ENCODE measurements around a stretch of chr9.

DNA sequence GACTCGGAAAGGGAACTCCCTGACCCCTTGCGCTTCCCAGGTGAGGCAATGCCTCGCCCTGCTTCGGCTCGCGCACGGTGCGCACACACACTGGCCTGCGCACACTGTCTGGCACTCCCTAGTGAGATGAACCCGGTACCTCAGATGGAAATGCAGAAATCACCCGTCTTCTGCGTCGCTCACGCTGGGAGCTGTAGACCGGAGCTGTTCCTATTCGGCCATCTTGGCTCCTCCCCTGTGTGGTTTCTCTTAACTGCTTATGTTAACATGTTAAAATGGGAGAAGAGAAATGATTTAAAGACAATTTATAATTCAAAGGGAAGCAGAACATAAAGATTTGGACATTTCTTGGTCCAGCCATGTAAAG lies 35.0 kb downstream of the PTPDC1 start:
- PRO-cap, 3 experiments: no peak in any of the 3 experiments
- RAMPAGE, long total RNA, 2 experiments: no peak in any of the 2 experiments
- RRBS: no CpG with 5 or more reads among the region's 16 CpGs

GRCh38 chr9:94166699-94167531 lies 82.7 kb downstream of the PTPDC1 start:
- PRO-cap, 3 experiments: peak in 3 of 3 experiments; most common plus-strand start chr9:94166856 (in 1)
- RAMPAGE, long total RNA, 2 experiments: no peak in any of the 2 experiments
- RRBS: 2% methylated on average over 14 of the region's 51 CpGs

DNA sequence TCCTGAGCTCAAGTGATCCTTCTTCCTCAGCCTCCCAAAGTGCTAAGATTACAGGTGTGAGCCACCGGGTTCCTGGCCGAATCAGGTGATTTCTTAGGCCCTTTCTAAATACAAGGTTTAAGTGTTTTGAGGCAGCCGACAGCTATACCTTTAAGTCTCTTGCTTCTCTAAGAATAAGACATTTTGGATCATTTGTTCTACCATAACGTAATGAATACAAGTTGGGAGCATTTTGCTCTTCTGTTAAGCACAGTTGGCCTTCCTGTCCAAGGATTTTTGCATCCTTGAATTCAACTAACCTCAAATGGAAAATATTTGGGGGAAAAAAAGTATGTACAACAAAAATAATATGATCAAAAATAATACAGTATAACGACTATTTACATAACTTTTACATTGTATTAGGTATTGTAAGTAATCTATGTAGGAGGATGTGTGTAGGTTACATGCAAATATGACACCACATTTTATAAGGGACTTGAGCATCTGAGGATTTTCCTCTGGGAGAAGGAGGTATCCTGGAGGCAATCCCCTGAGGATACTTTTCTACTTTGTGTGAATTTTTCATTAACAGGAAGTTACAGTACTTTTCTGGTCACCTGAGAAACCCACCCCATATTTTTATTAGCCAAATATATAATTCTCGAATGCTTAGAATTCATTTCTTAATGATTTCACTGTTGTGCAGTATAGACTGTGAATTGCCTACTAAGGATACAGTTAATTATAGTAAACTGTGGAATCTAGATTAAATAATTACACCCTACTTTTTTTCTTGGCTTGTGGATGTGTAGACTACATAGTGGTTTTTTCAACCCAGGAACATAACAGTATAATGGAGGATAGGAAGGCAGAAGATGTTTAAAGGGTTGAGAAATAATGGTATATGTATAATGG lies 85.2 kb downstream of the PTPDC1 start:
- PRO-cap, 3 experiments: no peak in any of the 3 experiments
- RAMPAGE, long total RNA, 2 experiments: no peak in any of the 2 experiments
- RRBS: no CpG with 5 or more reads among the region's 6 CpGs

DNA sequence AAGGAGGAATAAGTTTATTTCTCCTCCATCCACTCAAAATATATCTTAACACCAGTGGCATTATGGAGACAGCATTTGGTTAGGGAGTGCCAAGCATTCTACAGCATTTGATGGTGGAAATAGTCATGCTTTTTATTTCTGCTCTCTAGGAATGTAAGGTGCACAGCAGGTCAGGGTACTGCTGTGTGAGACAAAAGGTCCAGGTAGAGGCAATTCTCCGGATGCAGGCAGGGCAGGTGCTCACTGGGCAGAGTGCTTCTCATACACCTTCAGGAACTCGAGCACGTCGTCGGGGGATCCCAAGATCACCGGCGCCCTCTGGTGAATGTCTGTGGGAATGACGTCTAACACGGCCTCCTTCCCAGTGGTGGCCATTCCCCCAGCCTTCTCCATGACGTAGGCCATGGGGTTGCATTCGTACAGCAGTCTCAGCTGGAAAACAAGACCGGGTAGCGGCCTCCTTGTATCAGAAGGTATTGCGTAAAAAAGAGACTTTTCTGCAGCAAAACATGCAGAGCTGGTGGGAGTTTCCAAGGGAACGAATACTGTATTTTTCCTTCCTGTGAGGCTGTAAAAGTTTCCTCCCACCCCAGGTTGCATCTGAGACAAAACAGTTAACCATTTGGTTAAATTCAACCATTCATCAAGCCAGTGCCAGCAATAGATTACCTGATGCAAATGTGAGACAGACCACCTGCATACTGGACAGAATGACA lies 9.7 kb upstream of the FBP2 start:
- PRO-cap, 3 experiments: no peak in any of the 3 experiments
- RAMPAGE, long total RNA, 2 experiments: no peak in any of the 2 experiments
- RRBS: 37% methylated on average over 6 of the region's 15 CpGs

GRCh38 chr9:94759979-94760545 lies 33.6 kb downstream of the AOPEP start:
- PRO-cap, 3 experiments: no peak in any of the 3 experiments
- RAMPAGE, long total RNA, 2 experiments: no peak in any of the 2 experiments
- RRBS: no CpG with 5 or more reads among the region's 7 CpGs

DNA sequence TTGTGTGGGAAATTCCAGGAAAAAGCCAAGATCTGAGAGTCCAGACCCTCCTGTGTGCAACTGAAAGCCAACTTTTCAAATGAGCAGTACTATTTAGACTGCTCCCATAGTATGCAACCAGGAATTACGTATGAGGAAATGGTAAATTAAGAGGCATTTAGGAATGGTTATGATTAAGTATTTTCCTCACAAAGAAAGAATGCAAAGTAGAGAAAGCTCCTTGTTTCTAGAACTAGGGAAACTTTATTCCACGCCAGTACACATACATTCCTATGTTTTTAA lies 55.9 kb downstream of the AOPEP start:
- PRO-cap, 3 experiments: no peak in any of the 3 experiments
- RAMPAGE, long total RNA, 2 experiments: no peak in any of the 2 experiments
- RRBS: no CpG with 5 or more reads among the region's 2 CpGs

GRCh38 chr9:94801183-94801722 lies 74.8 kb downstream of the AOPEP start:
- PRO-cap, 3 experiments: peak in 2 of 3 experiments; most common plus-strand start chr9:94801379 (in 1)
- RAMPAGE, long total RNA, 2 experiments: no peak in any of the 2 experiments
- RRBS: no CpG with 5 or more reads among the region's 2 CpGs

DNA sequence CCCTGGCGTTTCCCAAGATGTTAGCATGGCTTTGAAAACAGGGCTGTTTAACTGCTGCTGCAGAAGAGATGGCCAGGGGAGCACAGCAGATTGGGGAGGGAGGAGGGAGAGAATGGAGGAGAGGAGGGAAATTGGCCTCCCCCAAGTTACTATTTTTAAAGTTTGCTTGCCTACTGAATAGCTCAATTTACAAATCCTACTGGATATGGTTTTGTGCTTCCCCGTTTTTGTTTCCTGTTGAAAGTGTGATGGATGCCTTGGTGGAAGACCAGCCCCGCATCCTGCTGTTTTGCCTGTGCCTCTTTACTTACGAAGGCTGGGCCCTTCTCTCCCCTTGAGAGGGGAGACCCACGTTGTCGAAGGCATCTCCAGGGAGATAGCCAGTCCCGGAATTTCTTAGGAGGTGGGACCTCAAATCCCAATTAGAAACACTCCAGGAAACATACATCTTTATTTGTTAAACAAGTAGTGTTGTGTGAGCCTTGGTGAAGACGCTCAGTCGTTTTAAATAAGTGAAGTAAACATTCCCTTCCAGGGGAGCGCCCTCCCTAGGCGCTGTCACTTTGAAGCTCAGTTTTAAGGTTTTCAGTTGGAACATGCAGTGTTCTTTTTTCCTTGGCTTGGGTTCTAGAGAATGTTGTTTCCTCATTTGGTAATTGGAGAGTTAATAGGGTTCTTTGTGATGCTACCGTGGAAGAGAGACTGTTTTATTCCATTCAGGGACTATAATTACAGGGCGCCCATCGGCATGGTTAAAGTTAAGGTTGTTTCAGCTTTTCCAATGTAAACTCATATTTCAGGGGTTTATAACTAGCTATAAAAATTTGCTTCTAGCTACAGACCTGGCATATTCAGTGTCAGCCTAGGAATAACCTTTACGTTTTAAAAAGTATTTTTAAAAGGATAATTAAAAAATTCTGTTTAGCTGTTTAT lies 98.8 kb downstream of the AOPEP start:
- PRO-cap, 3 experiments: no peak in any of the 3 experiments
- RAMPAGE, long total RNA, 2 experiments: no peak in any of the 2 experiments
- RRBS: no CpG with 5 or more reads among the region's 15 CpGs

GRCh38 chr9:94899658-94900388 lies 173.3 kb downstream of the AOPEP start:
- PRO-cap, 3 experiments: no peak in any of the 3 experiments
- RAMPAGE, long total RNA, 2 experiments: no peak in any of the 2 experiments
- RRBS: no CpG with 5 or more reads among the region's 5 CpGs

GRCh38 chr9:94909431-94910253 lies 183.1 kb downstream of the AOPEP start:
- PRO-cap, 3 experiments: no peak in any of the 3 experiments
- RAMPAGE, long total RNA, 2 experiments: no peak in any of the 2 experiments
- RRBS: no CpG with 5 or more reads among the region's 18 CpGs

DNA sequence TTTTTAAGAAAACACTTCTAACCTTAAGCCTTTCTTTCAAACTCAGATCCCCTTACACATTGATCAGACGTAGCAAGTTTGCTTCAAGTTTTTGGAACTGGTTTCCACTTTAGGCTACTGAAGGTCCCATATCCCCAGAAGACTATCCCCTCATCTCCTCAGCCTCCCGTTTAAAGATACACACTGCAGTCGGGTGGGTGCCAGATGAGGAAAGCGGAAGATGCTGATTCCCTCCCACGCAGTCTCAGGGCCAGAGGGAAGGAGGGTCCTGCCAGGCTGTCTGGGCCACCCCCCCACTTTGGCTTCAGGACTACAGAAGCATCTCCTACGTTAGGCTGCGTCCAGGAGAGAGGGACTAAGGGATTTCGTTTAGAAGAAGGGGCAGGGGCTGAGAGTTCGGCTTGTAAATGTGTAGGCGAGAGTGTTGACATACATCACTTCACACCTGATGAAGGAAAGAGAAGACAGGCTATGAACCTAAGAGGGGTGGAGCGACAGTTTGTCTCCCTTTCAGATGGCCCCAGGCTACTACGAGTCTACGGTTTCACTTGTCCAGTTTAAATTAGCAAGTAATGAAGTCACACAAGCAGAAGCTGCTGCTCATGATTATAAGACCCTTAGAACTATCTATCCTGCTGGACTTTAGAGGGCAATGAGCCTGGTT lies 192.8 kb downstream of the AOPEP start:
- PRO-cap, 3 experiments: no peak in any of the 3 experiments
- RAMPAGE, long total RNA, 2 experiments: no peak in any of the 2 experiments
- RRBS: no CpG with 5 or more reads among the region's 13 CpGs

GRCh38 chr9:94973504-94974126 lies 247.1 kb downstream of the AOPEP start:
- PRO-cap, 3 experiments: no peak in any of the 3 experiments
- RAMPAGE, long total RNA, 2 experiments: no peak in any of the 2 experiments
- RRBS: no CpG with 5 or more reads among the region's 11 CpGs

DNA sequence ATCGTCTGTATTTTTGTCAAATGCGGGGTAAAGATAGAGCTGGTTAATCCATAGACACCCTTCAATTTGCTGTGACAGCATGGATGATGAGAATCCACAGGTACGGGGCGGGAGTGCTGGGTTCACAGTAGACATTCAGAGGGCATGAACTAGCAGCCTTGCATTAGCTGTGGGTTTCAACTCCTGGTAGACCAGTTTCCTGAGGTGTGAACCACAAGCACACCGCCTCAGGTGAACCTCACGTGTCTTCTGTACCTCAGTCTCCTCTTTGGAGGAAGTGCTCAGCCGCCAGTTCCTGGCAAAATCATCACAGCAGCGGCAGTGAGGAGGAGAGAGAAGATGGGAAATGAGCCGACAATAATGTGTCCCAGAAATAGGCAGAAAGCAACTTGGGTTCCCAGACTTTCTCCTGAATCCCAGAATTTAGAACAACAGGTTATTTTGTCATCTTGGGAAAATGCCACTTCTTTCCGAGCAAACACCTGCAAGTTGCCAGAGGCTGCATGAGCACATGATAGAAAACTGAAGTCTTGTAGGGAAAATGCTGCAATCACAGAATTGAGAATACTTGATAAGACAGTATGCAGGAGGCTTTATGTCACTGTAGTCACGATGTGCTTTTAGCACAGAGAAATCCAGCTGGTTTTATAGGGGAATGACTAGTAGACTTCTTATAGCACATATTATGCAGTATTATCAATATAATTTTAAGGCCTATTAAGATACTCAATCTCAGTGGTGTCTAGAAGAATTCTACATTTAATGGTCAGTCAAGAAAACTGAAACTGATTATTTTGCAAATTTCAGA lies 258.5 kb downstream of the AOPEP start:
- PRO-cap, 3 experiments: no peak in any of the 3 experiments
- RAMPAGE, long total RNA, 2 experiments: no peak in any of the 2 experiments
- RRBS: no CpG with 5 or more reads among the region's 11 CpGs

DNA sequence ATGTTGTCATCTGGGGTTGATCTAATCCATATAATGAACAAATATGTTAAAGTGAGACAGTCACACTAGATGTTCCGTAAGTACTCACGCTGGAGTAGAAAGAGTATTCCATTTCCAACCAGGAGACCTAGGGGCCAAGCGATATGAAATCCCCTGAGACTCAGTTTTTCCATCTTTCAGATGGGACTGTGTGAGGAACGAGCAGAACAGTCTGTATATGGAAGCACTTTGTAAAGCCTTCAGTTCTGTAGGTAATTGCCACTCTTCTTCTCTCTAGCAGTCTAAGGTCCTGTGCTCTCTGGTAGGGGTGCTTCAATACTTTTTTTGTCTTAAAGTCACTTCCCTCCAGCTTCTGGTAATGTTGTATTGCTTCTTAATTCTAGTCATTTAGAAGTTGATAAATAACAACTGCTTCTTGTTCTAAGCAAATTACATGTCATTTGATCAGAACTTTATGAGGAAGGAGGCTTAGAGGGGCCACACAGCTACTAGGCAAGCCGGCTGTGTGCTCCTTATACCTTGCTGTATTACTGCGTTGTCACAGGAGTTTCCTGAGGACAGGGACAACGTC lies 271.7 kb downstream of the AOPEP start:
- PRO-cap, 3 experiments: no peak in any of the 3 experiments
- RAMPAGE, long total RNA, 2 experiments: no peak in any of the 2 experiments
- RRBS: no CpG with 5 or more reads among the region's 7 CpGs

GRCh38 chr9:95000770-95001621 lies 274.5 kb downstream of the AOPEP start:
- PRO-cap, 3 experiments: peak in 3 of 3 experiments; most common plus-strand start chr9:95001104 (in 3); most common minus-strand start chr9:95001085 (in 2)
- RAMPAGE, long total RNA, 2 experiments: no peak in any of the 2 experiments
- RRBS: no CpG with 5 or more reads among the region's 12 CpGs

DNA sequence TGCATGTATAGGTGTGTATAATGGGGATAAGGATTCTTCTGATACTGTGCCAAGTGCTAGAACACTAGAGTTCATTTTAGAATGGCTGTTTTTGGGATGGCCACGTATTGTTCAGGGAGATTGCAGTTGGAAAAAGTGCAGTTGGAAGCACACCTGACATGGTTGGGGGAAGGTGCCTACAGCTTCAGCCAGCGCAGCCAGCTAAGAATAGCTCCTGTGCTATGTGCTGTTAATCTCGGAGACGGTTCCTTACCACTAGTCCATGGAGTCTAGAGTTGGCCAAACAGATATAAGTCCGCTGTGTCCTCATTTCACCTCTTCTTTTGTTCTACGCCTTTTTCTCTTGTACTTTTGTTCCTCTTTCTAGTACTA lies 284.6 kb downstream of the FANCC start:
- PRO-cap, 3 experiments: no peak in any of the 3 experiments
- RAMPAGE, long total RNA, 2 experiments: no peak in any of the 2 experiments
- RRBS: no CpG with 5 or more reads among the region's 6 CpGs

DNA sequence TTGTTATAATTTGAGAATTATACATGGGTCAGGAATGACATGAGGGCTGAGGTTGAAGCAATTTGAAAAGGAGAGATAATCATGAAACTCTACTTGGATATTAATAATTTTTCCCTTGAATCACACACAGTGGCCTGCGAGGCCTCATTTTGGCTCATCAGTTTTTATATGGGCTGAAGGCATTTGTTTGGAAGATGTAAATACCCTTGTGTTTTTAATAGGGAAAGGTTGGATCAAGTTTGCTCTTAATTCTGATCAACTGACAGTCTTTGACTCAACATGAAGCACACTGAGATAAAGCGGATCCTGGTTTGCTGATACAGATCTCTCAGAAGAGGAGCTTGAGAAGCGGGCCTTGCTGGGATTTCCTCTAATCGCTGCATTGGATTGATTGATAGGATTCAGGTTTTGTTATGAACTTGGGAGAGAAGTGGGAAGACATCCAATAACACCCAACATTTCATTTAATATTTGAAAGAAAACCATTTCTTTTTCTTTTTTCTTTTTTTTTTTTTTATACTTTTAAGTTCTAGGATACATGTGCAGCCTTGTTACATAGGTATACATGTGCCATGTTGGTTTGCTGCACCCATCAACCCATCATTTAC lies 282.9 kb downstream of the FANCC start:
- PRO-cap, 3 experiments: no peak in any of the 3 experiments
- RAMPAGE, long total RNA, 2 experiments: no peak in any of the 2 experiments
- RRBS: no CpG with 5 or more reads among the region's 4 CpGs

DNA sequence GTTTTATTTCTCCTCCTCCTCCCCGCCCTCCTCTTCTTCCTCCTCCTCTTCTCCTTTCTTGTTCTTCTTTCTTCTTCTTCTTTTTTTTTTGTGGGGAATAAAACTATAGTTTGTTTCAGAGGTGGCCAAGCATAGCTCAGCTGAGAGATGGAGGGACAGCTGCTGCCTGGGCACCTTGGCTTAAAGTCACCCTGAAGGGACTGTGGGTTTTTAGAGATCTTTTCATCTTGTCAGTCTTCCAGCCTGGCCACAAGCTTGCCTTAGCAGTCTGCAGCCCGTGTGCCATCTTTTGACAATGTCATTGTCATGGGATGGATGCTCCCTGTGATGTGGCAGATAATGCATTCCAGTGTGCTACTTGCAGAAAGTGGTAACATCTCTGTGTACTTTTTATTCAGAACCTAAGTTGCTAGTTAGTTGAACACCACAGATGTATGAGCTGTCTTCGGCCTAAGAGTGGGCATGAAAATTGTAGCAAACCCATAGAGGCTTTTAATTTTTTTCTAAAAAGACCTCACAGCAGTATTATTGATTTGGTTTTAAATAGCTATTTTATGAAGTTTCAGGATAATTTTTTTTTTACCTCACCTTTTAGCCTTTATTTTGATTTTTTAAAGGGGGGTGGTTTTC lies 280.8 kb downstream of the FANCC start:
- PRO-cap, 3 experiments: no peak in any of the 3 experiments
- RAMPAGE, long total RNA, 2 experiments: no peak in any of the 2 experiments
- RRBS: no CpG with 5 or more reads among the region's 3 CpGs

DNA sequence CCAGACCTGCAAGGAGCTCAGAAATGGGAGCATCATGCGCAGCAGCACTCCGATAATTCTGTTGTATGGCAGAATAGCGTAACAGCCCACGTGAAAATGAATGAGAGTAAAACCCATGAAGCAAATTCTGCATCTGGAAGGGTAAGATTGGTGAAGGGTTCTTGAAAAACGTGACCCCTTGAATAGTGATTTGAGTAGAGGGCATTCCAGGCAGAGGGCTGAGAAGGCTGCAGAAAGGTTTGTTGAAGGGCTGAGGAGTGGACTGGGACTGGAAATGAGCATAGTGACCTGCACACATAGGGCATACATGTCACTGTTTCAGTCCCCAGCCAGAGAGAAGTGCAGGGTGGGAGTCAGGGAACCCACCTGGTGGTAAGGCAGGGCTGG lies 273.1 kb downstream of the FANCC start:
- PRO-cap, 3 experiments: no peak in any of the 3 experiments
- RAMPAGE, long total RNA, 2 experiments: no peak in any of the 2 experiments
- RRBS: no CpG with 5 or more reads among the region's 5 CpGs

DNA sequence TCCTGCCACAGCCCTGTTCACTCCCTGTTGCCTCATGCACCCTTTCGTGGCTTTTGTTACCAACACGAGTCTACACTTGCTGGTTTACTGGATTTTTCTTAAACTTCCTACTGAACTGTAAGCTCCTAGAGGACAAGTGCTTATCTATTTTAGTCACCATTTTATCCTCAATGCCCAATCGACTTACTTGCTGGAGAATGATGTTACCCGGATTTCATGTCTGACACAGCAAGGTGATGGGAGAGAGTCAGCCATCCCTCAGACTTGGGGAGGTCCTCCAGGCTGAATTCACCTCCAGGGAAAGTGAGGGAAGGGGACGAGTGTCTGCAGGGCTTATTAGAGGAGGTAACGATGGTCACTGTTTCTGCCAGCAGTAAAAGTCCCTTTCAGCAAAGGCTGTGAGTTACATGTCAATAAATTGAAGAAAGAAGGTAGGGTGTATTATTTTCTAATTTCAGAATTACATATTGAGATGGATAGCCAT lies 248.5 kb downstream of the FANCC start:
- PRO-cap, 3 experiments: no peak in any of the 3 experiments
- RAMPAGE, long total RNA, 2 experiments: no peak in any of the 2 experiments
- RRBS: no CpG with 5 or more reads among the region's 6 CpGs